Pericardium (tissue), 1 donor: ENCODE measurements around a stretch of chr10.

DNA sequence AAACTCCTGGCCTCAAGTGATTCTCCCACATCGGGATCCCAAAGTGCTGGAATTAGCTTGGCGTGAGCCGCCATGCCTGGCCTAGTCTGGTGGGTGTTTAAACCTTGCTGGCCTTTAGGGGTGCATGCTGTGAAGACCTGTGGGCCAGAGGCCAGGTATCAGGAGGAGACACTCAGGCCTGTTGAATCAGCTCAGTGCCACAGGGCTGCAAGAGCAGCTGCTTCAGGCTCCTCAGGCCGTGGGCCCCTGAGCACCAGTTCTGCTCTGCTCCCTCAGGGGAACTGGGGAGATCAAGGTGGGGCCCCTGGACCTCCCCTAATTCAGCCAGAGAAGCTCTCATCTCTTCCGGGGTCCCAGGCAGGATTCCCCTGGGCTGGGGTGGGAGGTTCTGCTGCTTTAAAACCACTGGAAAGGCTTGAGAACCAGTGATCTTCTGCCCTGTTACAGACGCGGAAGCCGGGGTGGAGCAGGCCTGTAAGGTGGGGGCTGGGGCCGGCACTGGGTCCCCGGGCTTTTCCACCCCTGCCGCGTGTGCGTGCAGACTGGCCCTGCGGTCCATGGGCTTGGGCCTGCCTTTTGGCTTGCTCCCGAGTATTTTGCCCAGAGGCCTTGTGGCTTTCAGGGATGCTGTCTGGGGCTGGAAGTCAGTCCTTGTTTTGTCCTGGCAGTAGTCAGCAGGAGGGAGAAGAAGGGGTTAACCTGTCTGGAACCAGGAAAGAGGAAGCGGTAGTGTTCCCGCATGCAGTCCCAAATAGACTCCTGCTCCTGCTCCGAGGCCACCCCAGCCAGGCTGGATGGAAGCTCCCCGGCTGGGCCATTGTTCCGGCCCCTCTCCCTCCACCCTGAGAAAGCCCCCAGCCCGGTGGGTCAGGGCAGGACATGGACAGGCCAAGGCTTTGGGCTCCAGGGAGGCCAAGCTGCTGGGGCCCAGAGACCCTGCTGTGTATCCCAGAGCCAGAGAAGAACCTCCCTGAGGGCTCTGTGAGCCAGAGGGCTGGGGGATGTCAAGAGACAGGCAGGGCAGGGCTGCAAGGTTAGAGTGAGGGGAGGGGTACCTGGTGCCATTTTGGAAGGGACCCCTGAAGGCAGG lies 74.3 kb downstream of the LHPP start:
- RRBS: 72% methylated on average over 5 of the region's 21 CpGs

- RRBS: 20% methylated on average over 1 of the region's 13 CpGs
Measured at GRCh38 chr10:124547651-124548155, 86.1 kb downstream of the LHPP start.

DNA sequence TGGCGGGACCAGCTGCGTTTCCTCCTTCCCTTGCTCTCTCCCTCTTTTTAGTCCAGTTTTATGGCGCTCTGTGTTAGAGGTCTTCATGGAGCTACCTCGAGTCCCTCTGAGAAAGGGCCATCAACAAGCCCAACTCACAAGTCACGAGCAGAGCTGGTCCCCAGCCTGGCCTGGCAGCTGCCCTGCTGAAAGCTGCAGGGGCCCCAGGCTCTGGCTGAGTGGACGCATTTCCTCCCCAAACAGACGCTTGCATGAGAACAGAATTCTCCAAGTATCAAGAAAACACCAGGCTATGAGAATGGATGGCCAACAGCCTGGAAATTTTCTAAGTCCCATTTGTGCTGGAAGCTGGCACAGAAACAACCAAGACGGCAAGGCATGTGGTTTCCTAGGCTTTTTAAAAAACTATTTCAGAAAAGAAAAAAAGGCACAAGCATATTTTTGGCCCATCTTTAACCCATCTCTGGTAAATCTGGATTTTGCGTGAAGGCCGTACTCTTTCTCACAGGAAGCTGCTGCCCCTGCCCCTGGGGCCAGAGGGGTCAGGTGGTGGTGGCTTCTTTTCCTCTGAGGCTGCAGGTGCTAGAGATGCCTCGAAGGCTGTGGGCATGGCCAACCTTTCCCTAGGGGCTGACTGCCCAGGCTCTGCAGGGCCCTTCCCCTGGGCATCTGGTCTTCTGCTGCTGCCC lies 114.7 kb downstream of the FAM53B start:
- RRBS: no CpG with 5 or more reads among the region's 11 CpGs

- RRBS: 50% methylated on average over 1 of the region's 26 CpGs
Measured at GRCh38 chr10:124631904-124632609, 112.1 kb downstream of the FAM53B start.

DNA sequence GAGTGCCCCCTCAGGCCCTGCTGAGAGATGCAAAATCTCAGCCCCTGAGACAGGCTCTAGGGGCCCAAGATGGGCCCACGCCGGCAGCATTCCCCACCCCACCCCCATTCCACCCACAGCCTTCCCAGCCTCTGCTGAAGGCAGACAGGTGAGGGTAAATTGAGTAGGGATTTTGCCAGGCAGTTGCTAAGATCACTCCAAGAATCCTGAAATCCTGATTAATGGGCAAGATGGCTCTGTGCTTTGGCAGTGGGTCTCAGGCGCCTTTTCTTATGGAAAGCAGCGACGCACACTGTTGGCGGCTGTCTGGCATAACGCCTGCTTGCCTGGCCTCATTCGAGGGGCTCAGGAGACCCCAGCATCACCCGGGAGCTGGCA lies 98.8 kb downstream of the FAM53B start:
- RRBS: no CpG with 5 or more reads among the region's 9 CpGs

GRCh38 chr10:124670625-124671443 lies 73.3 kb downstream of the FAM53B start:
- RRBS: no CpG with 5 or more reads among the region's 20 CpGs

DNA sequence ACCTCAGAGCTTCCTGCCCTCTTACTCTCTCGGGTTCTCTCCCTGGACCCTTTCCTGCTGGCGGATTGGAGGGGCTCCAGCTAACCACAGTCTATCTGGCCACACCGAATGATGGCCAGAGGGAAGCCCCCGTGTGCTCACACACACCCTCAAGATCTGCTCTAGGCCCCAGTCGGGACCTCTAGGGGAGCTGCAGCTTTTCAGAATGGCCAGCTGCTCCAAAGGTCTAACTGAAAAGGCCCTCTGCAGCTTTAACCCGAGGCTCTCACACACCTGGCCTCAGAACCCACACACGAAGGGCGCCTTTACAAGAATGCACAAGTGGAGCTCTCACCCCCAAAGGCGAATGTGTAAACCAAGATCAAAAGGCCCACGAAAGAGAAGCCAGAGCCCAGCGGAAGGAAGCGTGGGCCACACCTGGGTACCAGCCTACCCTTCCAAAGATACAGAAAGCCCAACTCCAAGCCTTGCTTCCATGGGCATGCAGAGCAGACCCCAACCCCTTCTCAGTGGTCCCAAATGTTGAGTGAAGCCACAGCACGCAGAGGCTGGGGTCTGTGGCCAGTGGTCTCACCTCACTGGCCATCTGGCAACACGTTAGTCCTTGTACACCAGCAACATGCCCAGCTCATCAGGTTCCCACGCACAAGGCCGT lies 65.3 kb downstream of the FAM53B start:
- RRBS: no CpG with 5 or more reads among the region's 16 CpGs

GRCh38 chr10:124680410-124681146 lies 63.6 kb downstream of the FAM53B start:
- RRBS: no CpG with 5 or more reads among the region's 12 CpGs

GRCh38 chr10:124723803-124724248 lies 20.4 kb downstream of the FAM53B start:
- RRBS: 24% methylated on average over 1 of the region's 9 CpGs

DNA sequence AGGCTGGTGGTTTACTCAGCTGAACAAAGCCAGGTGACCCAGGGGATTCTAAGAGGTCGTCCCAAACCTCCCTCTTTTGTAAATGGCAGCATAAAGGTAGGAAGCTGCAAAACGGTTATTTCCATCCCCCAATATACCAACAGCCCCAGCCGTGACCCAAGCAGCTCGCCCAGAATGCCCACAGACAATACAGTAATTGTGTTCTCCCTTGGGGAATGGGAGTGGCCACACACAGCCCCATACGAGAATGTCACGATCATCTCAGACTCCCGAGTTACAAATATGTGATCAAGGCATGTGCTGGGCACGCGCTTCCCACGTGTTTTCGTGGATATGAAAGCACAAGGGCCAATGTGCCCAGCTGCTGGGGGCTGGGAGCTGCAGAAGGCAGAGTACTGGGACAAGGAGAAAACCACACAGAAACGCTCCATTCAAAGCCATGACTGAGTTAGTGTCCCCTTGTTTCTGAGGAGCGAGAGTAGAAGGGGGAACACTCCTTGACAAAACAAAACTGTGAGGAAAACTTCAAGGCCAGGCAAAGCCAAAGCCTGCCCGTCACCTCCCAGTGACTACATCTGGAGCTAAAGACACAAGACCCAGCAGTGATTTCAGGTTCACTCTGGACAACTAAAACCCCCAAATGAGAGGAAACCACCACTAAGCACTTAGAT lies 19.5 kb downstream of the FAM53B start:
- RRBS: no CpG with 5 or more reads among the region's 14 CpGs

DNA sequence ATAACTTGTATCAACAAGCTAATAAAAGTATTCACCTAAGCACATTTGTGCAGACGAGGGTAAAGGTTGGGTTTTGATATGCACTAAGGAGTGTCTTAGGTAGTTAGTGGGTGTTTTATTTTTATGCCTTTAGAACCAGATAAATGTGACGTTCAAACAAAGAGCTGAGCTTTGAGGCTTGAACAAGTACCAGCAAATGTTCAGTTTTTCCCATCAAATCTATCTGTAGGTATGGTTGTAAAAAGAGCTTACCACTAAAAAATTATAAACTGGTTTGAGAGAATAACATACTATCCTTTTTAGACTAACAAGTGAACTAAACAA lies 3.0 kb upstream of the FAM53B start:
- RRBS: no CpG with 5 or more reads among the region's 2 CpGs

DNA sequence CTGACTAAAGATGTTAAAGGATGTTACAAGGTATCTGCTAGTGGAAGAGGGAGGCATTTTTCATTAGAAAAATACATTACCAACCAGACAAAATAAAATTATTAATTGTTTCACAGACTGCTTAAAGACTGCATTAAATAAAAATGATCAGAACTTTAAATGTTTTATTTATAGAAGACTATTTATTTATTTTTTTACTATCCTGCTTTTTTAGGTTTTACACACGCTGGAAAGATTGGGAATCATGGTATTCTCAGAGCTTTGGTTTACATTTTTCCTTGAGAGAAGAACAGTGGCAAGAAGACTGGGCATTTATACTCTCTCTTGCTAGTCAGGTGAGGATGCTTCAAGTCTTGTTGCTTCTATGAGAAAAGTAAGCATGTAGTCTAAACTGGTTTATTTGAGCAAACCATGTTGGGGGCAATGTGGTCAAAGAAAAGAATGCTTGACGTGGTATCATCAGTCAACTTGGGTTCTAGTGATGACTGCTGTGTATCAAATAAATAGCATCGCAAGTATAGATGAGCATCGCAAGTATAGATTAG lies 39.6 kb downstream of the ZRANB1 start:
- RRBS: no CpG with 5 or more reads among the region's 4 CpGs

- RRBS: 65% methylated on average over 2 of the region's 38 CpGs
Measured at GRCh38 chr10:125011629-125012704, 15.9 kb downstream of the CTBP2 start.

DNA sequence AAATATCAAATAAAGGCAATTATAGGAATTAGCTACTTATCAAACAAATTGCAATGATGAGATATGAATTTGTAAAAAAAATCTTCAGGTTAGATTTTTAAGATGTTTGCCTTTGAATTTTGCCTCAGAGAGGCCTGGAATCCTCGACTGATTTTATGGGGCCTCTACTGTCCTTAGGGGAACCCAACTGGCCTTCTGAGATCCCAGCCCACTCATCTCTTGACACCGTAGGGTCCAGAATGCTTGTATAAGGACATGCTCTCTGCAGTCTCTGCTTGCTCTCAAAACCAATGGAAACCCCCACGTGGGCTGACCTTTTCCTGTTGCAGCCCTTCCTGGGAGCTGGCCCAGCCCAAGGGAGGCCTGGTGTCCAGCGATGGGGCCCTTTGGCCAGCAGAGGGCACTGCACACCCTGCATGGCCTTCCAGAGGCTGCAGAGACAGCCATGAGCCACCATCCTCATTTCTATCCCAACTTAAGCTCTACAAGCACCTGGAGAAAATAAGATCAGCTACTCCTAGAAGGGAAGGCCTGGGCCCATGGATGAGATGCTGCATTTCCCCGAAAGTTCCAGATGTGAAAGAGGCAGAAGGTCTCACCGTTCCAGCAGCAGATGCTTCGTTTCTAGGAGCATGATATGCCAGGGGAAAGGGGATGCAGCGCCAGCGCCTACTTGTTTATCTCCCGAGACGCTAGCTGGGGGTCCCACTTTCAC lies 20.1 kb upstream of the CTBP2 start:
- RRBS: no CpG with 5 or more reads among the region's 11 CpGs

DNA sequence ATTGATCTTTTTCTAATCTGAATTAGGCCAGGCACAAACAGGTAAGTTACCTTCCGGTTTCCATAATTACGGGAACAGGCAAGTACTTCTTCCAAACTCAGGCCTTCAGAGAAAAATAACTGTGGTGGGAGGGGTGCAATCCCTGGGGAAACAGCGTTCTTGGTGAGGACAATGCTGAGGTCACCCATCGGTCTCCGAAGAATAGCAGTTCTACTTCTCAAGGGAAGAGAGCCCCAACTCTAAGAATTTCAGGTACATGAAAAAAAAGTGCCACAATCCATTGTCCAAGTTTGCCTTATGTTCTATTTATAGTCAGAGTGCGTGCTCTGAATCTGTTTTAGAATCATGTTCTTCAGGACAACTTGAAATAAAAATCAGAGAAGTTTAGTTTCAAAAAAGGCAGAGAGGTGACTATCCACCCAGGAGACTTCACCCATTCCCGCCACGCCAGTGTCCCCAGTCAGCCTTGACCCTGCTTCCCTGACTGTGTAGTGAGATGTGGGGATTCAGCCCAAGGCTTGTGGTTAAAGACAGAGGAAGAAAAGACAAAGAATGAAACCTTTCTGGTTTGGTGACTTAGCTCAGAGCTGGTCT lies 36.5 kb upstream of the CTBP2 start:
- RRBS: no CpG with 5 or more reads among the region's 8 CpGs

- RRBS: 20% methylated on average over 2 of the region's 10 CpGs
Measured at GRCh38 chr10:125064879-125065797, 37.3 kb upstream of the CTBP2 start.

GRCh38 chr10:125084599-125085686 lies 57.1 kb upstream of the CTBP2 start:
- RRBS: no CpG with 5 or more reads among the region's 29 CpGs

DNA sequence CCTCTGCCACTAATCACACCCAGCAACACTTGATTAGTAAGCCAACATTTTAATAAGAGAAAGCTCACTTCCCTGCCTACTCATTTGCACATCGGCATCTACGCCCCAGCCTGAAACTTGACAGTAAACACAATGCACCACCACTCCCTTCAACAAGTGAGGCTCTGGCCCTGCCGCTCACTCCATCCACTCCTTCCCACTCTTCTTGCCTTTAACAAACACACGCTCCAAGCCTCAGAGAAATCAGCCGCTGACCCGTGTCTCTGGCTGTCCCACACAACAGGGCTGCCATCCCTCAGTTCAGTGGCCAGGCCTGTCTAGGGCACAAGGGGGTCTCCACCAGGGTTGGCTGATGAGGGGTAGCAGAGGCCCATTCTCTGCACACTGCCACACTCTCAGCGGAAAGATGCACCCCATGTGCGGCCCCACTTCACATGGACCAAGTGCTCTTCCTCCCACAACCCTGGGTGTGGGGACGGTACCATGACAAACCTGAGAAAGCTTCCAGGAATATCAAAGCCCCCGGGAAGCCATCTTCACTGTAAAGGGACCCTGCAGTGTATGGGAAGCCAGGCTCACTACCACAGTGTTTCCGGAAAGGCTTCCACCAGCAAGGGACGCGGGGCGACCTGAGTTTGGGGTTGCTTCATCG lies 78.0 kb upstream of the CTBP2 start:
- RRBS: 91% methylated on average over 2 of the region's 15 CpGs

GRCh38 chr10:125146706-125147759 lies 119.2 kb upstream of the CTBP2 start:
- RRBS: no CpG with 5 or more reads among the region's 16 CpGs

GRCh38 chr10:125156054-125156657 lies 128.3 kb upstream of the CTBP2 start:
- RRBS: no CpG with 5 or more reads among the region's 3 CpGs